ENCODE measurements around a stretch of chr22.

DNA sequence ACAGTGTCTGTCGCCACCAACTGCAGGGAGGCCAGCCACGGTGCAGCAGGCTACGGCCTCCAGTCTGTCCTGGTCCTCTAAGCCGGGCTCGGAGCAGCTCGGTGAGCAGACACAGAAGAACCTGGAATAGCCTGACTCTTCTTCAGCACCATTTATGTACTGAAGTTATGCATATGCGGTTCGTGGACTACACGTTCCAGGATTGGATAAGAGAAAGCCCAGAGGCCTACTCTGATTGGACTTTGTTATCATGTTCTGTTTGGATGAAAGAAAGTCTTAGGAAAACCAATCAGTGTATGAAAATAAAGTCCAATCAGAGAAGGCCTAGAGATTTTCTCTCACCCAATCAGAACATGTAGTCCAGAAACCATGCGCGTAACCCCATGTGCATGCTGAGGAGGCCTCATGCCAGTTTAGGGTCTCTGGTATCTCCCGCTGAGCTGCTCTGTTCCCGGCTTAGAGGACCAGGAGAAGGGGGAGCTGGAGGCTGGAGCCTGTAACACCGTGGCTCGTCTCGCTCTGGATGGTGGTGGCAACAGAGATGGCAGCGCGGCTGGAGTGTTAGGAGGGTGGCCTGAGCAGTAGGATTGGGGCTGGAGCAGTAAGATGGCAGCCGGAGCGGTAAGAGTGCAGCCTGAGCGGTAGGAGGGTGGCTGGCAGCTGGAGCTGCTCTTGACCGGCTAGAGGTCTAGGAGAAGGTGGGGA, 4461.9 kb upstream of the OR11H1 start:
- PRO-cap, 4 experiments, result no peak in any of the 4 experiments
- RAMPAGE, long total RNA, 2 experiments, result no peak in any of the 2 experiments

GRCh38 chr22:12815666-12815896, 2712.4 kb upstream of the OR11H1 start:
- PRO-cap, 4 experiments, result no peak in any of the 4 experiments
- RAMPAGE, long total RNA, 2 experiments, result no peak in any of the 2 experiments

DNA sequence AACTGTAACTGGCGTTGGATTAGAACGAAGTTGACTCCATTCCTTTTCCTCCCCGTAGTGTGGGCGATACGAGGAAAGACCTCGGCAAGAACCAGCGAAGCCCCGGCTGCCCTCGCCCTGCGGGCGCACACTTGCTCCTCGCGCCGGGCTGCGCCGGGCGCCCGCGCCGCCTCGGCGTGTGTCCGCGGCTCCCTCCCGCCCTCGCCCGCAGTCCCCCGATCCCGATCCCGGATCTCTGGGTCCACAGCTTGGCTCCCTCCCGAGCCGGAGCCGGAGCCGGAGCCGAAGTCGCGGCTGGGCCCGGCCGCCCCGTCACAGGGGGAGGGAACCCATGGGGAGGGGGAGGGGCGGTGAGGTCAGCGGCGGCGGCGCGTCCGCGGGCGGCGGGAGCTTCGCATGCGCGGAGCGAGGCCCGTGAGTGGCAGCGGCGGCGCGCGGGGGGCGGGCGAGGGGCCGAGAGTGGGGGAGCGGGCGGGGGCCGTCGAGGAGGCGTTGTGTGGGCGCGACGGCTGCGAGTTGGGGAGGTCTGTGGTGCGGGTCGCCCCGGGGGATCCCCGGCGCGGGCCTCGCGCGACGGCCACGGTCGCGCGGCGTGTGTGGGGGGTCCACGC, 8.5 kb upstream of the CCT8L2 start:
- PRO-cap, 4 experiments, result peak in 1 of 4 experiments; most common plus-strand start position 484 of the sequence (in 1); most common minus-strand start position 237 of the sequence (in 1)
- RAMPAGE, long total RNA, 2 experiments, result no peak in any of the 2 experiments

DNA sequence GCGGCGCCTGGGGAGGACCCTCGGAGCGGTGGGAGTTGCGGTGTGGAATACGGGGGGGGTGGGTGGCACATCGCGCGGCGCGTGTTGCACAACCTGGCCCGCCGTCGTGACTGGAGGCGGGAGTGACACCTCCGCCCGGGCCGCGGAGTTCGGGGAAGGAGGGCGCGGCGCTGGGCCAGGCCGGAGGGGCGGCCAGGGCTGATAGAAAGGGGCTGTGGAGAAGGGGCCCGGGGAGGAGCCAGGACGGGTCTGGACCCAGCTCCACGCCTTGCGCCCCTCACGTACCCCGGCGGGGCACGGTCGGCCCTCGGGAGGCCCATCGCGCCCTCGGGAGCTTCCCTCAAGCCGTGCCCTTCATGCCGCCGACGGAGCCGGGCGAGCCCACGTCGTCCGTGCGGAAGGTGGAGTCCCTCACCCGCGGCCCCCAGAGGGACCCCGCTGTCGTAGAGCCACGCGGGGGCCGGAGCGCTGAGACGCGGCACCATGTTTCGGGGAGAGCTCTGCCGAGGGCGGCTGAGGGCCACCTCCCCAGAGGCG, 654 bp downstream of the IL17RA start:
- PRO-cap, 4 experiments, result peak in 2 of 4 experiments; most common plus-strand start position 145 of the sequence (in 1); most common minus-strand start position 106 of the sequence (in 1)
- RAMPAGE, long total RNA, 2 experiments, result no peak in any of the 2 experiments

DNA sequence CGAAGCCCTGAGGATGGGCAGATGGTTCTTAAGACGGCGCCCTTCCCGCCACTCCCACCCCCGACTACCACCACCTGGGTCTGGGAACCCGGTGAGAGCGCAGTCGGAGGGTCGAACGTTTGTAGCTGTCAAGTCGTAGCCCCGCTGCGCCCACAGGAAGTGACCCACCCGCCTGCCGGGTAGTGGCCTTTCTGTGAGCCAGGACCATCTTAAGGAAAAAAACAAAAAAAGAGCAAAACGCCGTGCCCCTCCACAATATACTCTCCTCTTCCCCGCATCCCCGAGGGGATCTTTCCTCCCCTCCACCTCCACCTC, 1.1 kb downstream of the IL17RA start:
- PRO-cap, 4 experiments, result no peak in any of the 4 experiments
- RAMPAGE, long total RNA, 2 experiments, result no peak in any of the 2 experiments

GRCh38 chr22:17098351-17099143, 13.7 kb downstream of the IL17RA start:
- PRO-cap, 4 experiments, result no peak in any of the 4 experiments
- RAMPAGE, long total RNA, 2 experiments, result no peak in any of the 2 experiments

GRCh38 chr22:17106561-17107116, 14.5 kb downstream of the TMEM121B start:
- PRO-cap, 4 experiments, result no peak in any of the 4 experiments
- RAMPAGE, long total RNA, 2 experiments, result no peak in any of the 2 experiments

- PRO-cap, 4 experiments, result peak in 4 of 4 experiments; most common plus-strand start chr22:17171655 (in 4); most common minus-strand start chr22:17171515 (in 2)
- RAMPAGE, long total RNA, 2 experiments, result no peak in any of the 2 experiments
Observed at GRCh38 chr22:17170898-17172212, 12.3 kb upstream of the HDHD5 start.

GRCh38 chr22:17724594-17725175, 49.6 kb downstream of the BID start:
- PRO-cap, 4 experiments, result no peak in any of the 4 experiments
- RAMPAGE, long total RNA, 2 experiments, result no peak in any of the 2 experiments

- PRO-cap, 4 experiments, result peak in 3 of 4 experiments; most common plus-strand start chr22:17831624 (in 3)
- RAMPAGE, long total RNA, 2 experiments, result no peak in any of the 2 experiments
Observed at GRCh38 chr22:17831179-17832238, 57.2 kb upstream of the BID start.

GRCh38 chr22:17996528-17996974, 27.8 kb downstream of the MICAL3 start:
- PRO-cap, 4 experiments, result no peak in any of the 4 experiments
- RAMPAGE, long total RNA, 2 experiments, result no peak in any of the 2 experiments

DNA sequence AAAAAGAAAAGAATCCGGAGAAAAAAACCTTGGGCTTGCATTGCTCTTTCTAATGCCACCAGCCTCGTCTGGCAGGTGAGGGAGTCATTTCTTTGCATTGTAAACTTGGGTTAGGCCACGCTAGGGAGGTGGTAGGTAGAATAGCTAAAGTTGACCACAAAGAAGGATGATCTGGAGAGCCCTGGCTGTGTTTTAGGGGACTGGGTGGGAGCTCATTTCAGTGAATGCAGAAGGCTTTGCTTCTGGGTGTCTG, 1.3 kb downstream of the PEX26 start:
- PRO-cap, 4 experiments, result no peak in any of the 4 experiments
- RAMPAGE, long total RNA, 2 experiments, result no peak in any of the 2 experiments

- PRO-cap, 4 experiments, result no peak in any of the 4 experiments
- RAMPAGE, long total RNA, 2 experiments, result no peak in any of the 2 experiments
Observed at GRCh38 chr22:18114367-18114925, 3.8 kb downstream of the TUBA8 start.

- PRO-cap, 4 experiments, result no peak in any of the 4 experiments
- RAMPAGE, long total RNA, 2 experiments, result no peak in any of the 2 experiments
Observed at GRCh38 chr22:19169134-19169897, 9.2 kb downstream of the SLC25A1 start.

- PRO-cap, 4 experiments, result peak in 4 of 4 experiments; most common plus-strand start chr22:19179024 (in 4); most common minus-strand start chr22:19179579 (in 2)
- RAMPAGE, long total RNA, 2 experiments, result no peak in any of the 2 experiments
Observed at GRCh38 chr22:19178900-19179788, 608 bp upstream of the SLC25A1 start.

GRCh38 chr22:19275521-19276267, 15.8 kb downstream of the CLTCL1 start:
- PRO-cap, 4 experiments, result no peak in any of the 4 experiments
- RAMPAGE, long total RNA, 2 experiments, result no peak in any of the 2 experiments

DNA sequence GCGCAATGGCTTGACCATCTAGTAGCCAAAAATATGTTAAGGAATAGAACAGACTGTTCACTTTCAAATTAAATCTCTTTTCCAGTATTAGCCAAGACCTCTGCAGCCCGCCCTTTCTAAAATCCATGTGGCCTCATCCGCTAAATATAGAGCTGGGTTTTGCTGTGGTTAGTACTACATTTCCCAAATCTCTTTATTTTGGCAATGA, 1.4 kb upstream of the CLTCL1 start:
- PRO-cap, 4 experiments, result no peak in any of the 4 experiments
- RAMPAGE, long total RNA, 2 experiments, result no peak in any of the 2 experiments

DNA sequence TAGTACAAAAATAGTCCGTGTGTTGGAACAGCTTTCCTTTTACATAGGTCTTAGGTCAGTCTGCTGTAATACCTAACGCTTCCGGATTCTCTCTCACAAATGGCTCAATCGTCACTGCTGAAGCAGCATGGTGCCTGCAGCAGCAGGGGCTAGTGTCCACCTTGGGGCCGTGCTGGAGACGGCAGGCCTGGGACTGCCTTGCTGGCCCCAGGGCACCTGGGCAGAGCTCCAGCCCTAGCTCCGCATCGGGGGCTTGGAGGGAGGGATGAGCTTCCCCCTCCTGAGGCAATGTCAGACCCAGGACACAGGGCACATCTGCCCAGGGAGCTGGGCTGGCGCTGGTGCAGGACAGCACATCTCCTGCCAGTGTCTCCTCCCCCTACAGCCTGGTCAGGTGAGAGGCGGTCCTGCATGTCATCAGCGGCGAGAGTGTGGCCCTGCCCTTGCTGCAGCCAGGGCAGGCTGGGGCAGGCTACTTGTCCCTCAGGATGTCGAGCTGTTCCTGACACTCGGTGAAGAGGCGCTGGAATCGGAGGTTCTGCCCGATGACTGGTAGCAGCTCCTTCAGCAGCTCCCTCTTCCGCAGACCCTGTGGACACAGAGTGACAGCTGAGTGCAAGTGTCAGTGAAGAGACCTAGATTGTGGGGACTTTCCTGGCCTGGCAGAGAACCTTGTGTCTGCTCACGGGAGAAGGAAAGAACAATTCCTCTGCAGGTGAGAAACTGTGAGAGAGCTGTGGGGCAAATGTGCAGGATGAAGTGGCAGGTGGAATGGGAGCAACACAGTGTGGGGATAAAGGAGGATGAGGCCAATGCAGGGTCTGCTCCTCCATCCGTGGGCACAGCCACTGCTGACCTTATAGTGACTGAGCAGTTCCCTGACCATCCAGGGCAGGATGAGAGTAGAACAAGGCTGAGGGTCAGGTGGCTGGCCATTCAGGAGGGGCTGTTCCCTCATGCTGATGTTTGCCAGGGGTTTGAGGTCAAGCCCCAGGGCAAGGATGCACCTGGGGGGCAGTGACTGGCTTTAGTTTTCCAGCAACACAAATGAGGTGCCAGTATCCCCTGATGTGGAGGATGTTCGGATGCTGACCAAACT, 39.8 kb upstream of the CLTCL1 start:
- PRO-cap, 4 experiments, result peak in 1 of 4 experiments; most common minus-strand start position 520 of the sequence (in 1)
- RAMPAGE, long total RNA, 2 experiments, result no peak in any of the 2 experiments

DNA sequence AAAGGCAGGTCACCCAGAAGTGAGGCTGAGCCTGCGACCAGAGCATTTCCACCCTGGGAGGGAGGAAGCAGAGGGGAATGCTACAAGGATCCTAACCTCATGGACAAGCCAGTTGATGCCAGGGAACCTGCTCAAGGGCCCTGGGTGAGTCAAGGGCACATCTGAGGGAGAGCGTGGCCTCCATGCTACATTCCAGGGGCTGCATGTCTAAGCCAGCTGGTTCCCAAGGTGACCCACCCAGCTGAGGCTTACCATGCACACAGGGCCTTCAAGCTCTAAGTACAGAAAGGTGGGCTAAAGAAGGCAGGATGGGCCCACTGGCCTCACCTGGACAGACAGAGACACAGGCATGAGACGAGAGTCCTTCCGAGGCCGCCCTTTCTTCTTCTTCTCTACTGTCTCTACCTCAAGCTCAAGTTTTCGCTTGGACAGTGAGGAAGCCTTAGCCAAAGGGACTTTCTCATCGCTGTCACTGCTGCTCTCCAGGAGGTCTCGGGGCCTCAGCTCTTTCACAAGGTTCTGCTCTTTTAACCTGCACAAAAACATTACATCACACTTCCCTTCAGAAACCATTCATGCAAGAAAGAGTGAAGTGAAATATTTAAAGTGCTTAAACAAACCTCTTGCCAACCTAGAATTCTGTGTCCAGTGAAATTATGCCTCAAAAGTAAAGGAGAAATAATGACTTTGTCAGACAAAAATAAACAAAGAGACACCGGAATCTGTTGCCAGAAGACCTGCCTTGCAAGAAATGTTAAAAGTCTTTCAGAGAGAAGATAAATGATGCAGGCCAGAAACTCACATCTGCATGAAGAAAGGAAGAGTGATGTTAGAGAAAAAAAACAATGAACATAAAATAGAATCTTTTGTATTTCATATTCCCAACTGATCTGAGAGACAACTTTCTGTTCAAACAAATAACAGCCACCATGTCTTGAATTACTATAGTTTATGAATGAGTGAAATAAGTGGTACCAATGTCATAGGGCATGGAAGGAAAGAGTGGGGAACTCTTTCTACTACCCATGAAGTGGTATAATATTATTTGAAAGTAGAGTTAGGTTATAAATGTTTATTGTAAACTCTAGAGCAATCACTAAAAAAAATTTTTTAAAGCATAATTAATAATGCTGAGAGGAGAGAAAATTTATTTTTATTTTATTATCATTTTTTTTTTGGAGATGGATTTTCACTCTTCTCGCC, 69.7 kb downstream of the HIRA start:
- PRO-cap, 4 experiments, result no peak in any of the 4 experiments
- RAMPAGE, long total RNA, 2 experiments, result no peak in any of the 2 experiments

DNA sequence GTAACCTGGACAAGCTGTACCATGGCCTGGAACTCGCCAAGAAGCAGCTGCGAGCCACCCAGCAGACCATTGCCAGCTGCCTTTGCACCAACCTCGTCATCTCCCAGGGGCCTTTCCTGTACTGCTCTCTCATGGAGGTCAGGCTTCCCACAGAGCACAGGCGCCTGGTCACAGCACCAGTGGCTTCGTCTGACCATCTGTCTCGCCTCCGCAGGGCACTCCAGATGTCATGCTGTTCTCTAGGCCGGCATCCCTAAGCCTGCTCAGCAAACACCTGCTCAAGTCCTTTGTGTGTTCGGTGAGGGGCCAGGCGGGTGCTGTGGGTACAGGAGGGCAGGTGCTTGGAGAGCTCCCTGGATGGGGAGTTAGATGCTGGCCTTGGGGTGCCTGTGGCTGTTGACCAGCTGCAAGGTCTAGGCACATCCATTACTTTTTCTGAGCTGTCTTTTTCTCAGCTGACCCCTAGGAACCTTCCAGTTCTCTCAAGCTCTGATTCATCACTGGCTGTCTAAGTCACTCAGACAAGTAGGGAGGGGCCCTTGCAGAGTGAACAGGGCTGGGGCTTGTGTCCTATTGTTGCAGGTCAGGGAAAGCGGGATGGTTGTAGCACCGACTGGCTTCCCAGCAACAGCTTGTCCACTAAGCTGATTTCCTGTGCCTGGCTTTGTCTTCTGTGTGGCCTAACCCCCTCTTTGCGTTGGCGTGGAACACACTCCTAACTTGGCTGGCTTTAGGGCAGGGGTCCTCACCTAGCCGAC, 9.3 kb downstream of the CLDN5 start:
- PRO-cap, 4 experiments, result no peak in any of the 4 experiments
- RAMPAGE, long total RNA, 2 experiments, result no peak in any of the 2 experiments